Hair follicular keratinocyte (primary cell): ENCODE measurements around a stretch of chr10.

GRCh38 chr10:50055581-50055878 is 12.2 kb upstream of the WASHC2A start:
- RAMPAGE, long total RNA: no peak

- RAMPAGE, long total RNA: no peak
Observed at GRCh38 chr10:50303570-50304336, 52.4 kb upstream of the ASAH2 start.

- RAMPAGE, long total RNA: no peak
Observed at GRCh38 chr10:50318991-50319947, 68.0 kb upstream of the ASAH2 start.

DNA sequence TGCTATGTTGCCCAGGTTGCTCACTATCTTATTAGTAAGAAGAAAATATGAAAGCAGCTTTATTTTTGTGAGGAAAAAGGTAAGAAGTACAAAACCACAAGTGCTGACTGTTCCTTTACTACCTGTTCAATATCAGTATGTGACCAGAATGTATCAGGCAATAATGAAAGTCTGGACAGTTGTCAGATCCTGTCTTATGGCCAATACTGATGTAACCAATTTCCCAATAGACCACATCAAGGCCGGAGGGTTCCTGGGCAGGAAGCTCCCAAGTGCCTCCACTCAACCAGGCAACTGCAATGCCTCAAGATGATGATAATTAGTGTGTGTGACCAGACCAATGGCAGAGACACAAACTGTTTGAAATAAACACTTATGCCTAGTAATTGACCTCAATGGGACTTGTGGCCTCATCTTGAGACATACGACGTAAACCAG is 149.4 kb upstream of the ASAH2 start:
- RAMPAGE, long total RNA: no peak

DNA sequence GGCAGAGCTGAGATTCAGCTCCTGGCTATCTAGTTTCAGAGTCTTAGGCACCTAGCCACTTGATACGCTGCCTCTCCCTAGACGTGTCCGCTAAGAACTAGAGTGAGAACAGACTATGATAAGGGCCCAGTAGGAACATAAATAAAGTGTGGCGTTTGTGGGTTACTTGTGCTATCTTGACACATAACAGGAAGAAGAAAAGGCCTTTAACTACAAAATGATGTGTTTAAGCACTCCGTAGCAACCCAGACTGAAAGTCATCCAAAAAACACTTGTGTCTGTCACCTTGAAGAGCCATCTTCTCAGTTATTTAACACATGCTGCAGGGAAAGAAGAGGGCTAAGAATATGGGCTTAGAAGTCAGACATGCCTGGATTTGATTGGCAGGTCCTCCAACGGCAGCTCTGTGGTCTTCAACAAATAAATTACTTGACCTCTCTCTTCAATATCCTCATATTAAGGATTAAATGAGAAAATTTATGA is 96.2 kb downstream of the SGMS1 start:
- RAMPAGE, long total RNA: no peak

DNA sequence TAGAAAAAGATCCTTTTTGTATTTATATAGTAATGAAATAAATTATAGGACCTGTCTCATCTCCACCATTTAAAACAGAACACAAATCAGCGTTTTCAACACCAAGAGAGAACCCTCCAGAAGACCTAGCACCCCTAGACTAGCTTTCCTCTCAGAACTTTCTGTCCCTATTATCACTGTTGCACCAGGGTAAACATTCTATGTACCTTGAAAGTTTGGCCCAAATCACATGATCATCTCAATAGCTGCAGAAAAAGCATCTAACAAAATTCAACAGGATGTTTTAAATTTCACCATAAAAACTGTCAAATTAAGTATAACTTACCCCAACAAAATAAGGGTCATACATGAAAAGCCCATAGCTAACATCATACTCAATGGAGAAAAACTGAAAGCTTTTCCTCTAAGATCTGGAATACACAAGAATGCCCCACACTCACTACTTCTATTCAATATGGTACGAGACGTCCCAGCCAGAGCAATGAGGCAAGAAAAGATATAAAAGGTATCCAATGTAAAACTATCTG is 50.9 kb downstream of the SGMS1 start:
- RAMPAGE, long total RNA: no peak

DNA sequence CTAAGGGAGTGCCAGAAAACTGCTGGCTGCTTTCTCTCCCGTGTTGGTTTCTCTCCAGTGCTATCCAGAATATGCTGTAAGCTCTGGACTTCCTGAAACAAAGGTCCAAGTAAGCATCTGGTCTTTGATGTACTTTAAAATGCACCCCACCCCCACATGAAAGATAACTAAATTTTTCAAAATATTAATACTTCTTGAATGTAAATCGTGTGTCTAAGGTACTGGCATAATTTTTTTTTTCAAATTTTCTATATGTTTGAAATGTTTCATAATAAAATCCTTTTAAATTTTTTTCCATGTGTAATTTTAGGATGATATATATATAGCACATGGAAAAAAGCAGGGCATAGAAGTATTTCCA is 2.2 kb upstream of the SGMS1 start:
- RAMPAGE, long total RNA: no peak

- RAMPAGE, long total RNA: no peak
Observed at GRCh38 chr10:50991512-50992234, 82.6 kb upstream of the PRKG1 start.

DNA sequence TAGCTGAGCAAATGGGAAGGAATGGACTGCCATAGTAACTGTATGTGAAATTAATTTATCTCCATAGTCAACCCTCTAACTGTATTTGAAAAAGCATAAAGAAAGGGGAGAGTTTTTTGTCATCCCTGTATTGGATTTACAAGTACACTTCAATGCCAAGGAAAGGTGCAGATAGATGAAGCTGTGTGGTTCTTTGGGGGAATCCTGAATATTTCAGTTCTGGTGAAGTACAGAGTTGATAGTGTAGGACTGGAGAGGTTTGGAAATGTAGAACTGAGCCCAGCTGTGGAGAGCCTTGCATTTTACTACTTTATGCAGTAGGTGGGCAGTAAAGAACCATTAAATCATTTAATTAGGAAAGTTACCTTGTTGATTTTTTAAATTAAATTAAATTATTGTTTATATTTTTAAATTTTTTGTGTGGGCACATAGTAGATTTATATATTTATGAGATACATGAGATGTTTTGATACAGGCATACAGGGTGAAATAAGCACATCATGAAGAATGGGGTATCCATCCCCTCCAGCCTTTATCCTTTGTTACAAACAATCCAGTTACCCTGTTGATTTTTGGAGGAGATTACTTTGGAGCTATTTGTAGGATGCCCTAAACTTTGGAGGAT is 36.7 kb downstream of the PRKG1 start:
- RAMPAGE, long total RNA: no peak

- RAMPAGE, long total RNA: no peak
Observed at GRCh38 chr10:51167038-51167825, 92.9 kb downstream of the PRKG1 start.

DNA sequence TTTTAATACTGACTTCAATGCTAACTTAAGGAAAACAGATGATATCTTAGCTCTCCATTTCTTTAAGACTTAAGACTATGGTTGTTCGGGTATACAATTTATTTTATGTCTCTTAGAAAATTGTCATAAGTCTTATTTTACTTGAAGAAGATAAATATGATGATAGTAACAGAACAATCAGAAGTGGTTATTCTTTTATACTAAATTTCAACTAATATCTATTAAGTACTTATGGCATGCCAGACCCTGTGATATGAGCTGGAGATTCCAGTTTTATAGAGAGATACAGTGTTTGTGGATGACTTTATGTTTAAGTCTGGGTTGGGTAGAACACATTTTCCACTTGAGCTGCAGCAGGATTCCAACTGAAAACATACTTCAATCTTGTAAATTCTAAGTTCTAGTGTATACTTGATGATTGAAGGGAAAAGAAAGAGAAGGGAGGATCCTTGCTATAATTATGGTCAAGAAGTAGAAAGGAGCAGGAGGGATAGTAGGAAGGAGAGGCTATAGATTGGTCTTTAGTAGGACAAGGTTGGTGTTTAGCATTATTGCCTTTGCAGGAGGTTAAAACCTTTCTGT is 121.4 kb downstream of the PRKG1 start:
- RAMPAGE, long total RNA: no peak

GRCh38 chr10:51382812-51383428 is 308.6 kb downstream of the PRKG1 start:
- RAMPAGE, long total RNA: no peak

DNA sequence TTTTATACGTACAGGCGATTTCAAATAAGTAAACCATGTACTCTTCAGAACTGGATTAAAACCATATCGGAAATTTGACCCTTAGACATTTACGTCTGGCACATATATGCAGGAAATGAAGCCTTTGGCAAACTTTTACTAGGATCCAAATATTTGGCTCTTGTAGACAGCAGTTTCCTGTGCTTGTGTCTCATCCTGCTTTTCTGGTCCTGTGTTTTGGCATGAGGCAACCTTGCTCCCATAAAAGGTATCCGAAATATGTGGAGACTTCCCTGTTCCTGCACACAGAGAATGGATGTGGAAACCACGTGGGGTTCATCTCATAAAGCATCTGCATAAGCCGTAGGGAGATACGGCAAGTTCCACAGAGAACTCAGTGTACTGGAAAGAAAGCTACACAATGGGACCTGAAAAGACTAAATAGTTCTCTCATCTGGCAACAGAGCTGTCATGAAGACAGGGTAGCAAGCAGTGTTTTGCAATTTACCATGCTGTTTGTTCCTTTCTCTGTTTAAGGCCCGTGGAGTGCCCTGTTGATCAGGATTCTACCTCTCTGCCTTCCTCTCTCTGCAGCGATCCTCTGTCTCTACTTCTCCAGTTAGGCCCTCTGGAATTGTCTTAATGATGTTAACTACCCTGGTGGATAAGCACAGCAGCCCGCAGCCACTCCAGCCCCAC is 293.8 kb downstream of the CSTF2T start:
- RAMPAGE, long total RNA: no peak

- RAMPAGE, long total RNA: no peak
Observed at GRCh38 chr10:51609344-51609933, 90.0 kb downstream of the CSTF2T start.

DNA sequence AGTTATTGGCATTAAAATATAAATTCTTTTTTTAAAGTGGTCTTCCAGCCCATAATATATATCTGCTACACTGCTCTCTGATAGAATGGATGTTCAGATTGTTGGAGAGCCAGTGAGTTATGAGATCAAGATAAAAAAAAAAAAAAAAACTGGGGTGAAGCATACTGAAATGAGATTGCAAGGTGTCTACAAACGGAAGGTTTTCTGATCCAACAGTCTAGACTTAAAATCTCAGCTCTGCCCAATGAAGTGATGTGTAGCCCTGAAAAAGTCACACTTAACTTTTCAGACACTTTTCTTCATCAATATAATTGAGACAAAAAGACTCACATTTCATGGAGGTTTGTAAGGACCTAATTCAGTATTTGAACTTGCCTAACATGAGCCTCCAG is 52.4 kb downstream of the CSTF2T start:
- RAMPAGE, long total RNA: no peak

- RAMPAGE, long total RNA: no peak
Observed at GRCh38 chr10:51700164-51700416, 695 bp upstream of the CSTF2T start.

GRCh38 chr10:51700417-51700793 is 1.0 kb upstream of the CSTF2T start:
- RAMPAGE, long total RNA: no peak

DNA sequence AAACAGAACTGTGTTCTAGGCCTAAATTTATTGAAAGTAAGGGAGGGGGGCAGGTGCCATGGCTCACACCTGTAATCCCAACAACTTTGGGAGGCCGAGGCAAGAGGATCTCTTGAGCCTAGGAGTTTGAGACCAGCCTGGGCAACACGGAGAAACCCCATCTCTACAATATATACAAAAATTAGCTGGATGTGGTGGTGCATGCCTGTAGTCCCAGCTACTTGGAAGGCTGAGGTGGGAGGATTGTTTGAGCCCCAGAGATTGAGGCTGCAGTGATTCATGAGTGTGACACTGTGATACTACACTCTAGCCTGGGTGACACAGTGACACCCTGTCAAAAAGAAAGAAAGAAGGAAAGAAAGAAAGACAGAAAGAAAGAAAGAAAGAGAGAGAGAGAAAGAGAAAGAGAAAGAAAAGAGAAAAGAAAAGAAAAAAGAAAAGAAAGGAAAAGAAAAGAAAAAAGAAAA is 134.9 kb upstream of the CSTF2T start:
- RAMPAGE, long total RNA: no peak

DNA sequence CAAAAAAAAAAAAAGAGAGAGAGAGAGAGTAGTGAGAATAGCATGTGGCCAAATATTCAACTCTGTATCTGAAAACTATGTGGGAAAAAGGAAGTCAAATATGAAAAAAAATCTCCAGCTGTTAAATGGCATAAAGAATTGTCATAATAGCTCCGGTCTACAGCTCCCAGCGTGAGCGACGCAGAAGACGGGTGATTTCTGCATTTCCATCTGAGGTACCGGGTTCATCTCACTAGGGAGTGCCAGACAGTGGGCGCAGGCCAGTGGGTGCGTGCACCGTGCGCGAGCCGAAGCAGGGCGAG is 80.9 kb upstream of the DKK1 start:
- RAMPAGE, long total RNA: no peak

DNA sequence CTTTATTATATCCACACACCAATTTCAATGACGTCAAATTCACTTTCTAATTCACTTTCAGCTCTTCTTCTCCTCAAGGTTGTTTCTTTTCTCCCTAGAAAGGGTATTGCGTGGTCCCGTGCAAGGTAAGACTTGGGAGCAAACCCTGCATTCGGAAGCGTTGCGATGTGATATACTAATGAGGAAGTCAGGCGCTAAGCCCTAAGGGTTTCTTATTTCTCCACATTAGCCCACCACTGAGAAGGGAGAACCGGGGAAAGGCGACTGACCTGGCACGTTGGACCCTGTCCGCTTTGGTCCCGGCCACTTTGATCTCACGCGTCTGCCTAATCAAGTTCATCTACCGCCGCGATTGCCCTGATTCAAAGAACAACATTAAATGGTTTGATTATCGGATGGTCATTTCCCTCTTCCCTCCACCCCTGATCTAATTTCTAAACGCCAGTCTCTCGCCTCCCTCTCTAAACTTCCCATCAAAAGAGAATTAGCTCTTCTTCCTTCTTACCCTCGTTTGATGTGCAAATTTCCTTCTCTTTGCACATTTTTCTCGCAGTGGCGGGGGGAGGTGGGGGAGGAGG is 863 bp upstream of the DKK1 start:
- RAMPAGE, long total RNA: no peak